Measurements from ENCODE around the gene AHSP.

DNA sequence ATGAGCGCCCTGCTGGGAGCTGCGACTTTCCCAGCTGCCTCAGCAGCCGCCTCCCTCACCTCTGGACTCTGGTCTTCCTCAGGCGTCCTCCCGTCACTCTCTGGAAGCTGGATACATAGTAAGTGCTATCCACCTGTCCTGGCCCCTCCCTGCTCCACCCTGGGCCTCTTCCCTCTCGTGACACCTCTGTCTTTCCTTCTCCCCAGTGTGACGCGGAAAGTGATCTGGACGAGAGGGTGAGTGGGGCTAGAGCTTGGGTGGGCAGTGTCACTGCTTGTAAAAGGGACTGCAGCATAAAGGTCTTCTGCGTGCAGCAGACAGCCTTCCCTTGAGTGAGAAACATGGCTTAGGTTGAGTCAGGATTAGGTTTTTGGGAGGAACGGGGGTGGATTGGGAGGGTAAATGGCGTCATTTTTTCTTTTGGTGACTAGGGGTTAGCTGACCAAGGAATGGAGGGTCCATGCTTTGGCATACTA lies 2.9 kb downstream of the FBRS start:
- PRO-cap = no peak
- RAMPAGE, long total RNA, 2 experiments = no peak in any of the 2 experiments

DNA sequence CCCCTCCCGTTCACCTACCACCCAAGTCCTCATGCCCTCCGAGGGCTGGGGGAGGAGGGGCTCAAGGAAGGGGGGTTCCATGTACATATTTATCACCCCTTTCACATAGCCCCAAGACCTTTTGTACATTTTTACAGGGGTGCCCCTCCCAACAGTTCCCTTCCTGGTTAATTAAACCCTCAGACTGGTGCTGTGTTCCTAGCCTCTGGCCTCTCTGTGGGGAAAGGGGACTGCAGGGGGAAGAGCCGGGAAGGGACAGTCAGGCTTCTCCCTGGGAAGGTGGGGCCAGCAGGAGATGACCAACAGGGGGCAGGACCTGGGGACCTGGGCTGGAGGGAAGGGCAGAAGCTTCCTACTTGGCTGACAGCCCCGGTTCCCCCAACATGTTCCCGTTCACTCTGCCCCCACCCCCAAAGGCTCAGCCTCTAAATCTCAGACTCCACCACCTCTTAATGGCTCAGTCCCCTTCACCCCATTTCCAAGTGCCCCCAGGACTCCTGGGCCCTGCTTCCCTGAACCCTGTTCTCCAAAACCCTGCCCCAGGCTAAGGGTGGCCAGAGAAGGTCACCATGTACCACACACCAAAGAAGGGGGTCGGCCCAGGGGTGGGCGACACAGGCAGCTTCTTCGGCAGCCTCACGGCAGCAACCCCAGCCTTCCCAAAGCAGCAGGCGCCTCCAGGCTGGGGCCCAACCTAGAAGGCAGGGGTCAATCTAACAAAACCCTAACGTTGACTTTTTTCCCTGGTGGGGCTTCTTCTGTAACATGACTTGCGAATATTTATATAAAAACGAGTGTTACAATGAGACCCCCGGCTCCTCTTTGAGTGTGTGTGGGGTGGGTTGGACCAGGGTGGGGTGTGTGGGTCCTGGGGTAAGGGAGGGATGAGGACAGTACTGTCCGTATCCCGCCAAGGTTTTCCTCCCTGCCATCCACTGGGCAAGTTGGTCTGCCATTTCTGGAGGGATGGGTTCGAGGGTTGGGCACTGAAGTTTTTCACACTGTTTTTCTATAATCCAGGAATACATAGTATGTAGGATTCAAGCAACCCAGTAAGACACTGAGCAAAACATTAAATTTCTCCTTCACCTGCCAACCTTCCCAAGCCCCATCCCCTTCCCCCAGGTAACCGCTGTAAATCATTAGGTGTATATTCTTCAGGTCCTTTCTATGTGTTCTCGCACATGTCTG lies 12.2 kb downstream of the FBRS start:
- PRO-cap = no peak
- RAMPAGE, long total RNA, 2 experiments = no peak in any of the 2 experiments

DNA sequence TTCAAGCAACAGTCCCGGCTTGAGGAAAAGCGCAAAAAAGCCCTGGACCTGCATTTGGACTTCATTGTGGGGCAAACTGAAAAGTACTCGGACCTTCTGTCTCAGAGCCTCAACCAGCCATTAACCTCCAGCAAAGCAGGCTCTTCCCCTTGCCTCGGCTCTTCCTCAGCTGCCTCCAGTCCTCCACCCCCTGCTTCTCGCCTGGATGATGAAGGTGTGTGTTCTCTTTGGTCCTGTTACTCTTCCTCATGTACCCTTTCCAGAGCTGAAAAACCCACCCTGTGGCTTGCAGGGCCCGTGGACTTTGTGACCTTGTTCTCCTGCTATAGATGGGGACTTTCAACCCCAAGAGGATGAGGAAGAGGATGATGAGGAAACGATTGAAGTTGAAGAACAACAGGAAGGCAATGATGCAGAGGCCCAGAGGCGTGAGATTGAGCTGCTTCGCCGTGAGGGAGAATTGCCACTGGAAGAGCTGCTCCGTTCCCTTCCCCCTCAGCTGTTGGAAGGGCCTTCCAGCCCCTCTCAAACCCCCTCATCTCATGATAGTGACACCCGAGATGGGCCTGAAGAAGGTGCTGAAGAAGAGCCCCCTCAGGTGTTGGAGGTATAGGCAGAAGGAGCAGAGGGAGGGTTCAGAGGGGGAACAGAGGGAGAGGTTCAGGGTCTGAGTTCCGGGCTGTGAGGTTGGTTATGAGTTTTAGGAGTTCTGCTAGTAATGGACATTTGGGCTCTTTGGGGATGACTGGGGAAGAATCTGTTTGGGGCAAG lies 10.7 kb downstream of the SRCAP start:
- PRO-cap = no peak
- RAMPAGE, long total RNA, 2 experiments = no peak in any of the 2 experiments

GRCh38 chr16:30710670-30711177 lies 11.8 kb downstream of the SRCAP start:
- PRO-cap = no peak
- RAMPAGE, long total RNA, 2 experiments = start-site peak on the plus strand in 1 of 2 experiments, at chr16:30710811-30710838 at its widest, 19 reads per replicate

- PRO-cap = no peak
- RAMPAGE, long total RNA, 2 experiments = no peak in any of the 2 experiments
Measured at GRCh38 chr16:30738705-30739661, 1.5 kb upstream of the TMEM265 start.

- PRO-cap = bidirectional peak, plus-strand start at chr16:30748875, minus-strand start at chr16:30748783
- RAMPAGE, long total RNA, 2 experiments = no peak in any of the 2 experiments
Measured at GRCh38 chr16:30748705-30749278, 567 bp downstream of the PHKG2 start.

DNA sequence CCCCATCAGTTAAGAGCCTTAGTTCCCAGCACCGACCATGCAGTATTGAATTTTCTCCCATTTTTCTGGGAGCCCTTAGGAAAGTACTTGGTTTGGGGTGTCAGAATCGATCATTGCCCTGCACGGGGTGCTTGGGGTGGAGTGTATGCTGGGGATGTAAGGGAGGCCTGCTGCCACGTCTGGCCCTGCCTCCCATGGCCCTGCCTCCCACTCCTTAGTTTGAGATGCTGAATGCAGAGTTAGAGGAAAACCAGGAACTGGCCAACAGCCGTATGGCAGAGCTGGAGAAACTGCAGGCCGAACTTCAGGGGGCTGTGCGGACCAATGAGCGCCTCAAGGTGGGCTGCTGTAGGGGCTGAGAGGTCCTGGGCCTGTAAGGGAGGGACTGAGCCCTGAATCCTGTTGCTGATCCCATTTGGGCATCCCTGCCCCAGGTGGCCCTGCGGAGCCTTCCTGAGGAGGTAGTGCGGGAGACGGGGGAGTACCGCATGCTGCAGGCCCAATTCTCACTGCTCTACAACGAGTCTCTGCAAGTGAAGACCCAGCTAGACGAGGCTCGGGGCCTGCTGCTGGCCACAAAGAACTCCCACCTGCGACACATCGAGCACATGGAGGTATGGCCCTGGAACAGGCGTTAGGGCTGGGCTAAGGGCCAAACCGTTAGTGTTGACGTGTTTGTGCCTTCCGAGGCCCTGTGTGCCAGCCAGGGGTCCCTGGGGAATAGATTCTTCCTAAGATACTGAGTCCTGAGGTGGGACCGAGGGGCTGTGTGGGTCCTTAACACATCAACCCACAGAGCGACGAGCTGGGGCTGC lies 4.0 kb downstream of the RNF40 start:
- PRO-cap = no peak
- RAMPAGE, long total RNA, 2 experiments = no peak in any of the 2 experiments

- PRO-cap = no peak
- RAMPAGE, long total RNA, 2 experiments = no peak in any of the 2 experiments
Measured at GRCh38 chr16:30779926-30780355, 7.1 kb downstream of the ZNF629 start.

DNA sequence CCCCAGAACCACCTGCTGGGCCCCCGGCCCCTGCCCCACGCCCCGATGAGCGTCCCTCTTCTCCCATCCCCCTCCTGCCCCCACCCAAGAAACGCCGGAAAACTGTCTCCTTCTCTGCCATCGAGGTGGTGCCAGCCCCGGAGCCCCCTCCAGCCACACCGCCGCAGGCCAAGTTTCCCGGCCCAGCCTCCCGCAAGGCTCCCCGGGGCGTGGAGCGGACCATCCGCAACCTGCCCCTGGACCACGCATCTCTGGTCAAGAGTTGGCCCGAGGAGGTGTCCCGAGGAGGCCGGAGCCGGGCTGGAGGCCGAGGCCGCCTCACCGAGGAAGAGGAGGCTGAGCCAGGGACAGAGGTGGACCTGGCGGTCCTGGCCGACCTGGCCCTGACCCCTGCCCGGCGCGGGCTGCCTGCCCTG lies 5.8 kb upstream of the HSD3B7 start:
- PRO-cap = no peak
- RAMPAGE, long total RNA, 2 experiments = no peak in any of the 2 experiments

- PRO-cap = no peak
- RAMPAGE, long total RNA, 2 experiments = no peak in any of the 2 experiments
Measured at GRCh38 chr16:31000668-31001454, 9.6 kb downstream of the STX1B start.

DNA sequence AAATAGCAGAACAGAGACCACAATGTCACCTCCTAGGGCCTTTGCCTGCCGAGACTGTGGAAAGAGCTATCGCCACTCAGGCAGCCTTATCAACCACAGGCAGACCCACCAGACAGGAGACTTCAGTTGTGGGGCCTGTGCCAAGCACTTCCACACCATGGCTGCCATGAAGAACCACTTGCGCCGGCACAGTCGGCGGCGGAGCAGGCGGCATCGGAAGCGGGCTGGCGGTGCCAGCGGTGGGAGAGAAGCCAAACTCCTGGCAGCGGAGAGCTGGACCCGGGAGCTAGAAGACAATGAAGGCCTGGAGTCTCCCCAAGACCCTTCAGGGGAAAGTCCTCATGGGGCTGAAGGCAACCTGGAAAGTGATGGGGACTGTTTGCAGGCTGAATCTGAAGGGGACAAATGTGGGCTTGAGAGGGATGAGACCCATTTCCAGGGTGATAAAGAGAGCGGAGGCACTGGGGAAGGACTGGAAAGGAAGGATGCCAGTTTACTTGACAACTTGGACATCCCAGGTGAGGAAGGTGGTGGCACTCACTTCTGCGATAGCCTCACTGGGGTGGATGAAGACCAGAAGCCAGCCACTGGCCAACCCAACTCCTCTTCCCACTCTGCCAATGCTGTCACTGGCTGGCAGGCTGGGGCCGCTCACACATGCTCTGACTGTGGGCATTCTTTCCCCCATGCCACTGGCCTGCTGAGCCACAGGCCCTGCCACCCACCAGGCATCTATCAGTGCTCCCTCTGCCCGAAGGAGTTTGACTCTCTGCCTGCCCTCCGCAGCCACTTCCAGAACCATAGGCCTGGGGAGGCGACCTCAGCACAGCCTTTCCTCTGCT lies 4.1 kb downstream of the ZNF646 start:
- PRO-cap = unidirectional peak, plus-strand start at position 217 of the sequence
- RAMPAGE, long total RNA, 2 experiments = no peak in any of the 2 experiments

- PRO-cap = no peak
- RAMPAGE, long total RNA, 2 experiments = no peak in any of the 2 experiments
Measured at GRCh38 chr16:31090755-31091407, 2.1 kb upstream of the PRSS53 start.

DNA sequence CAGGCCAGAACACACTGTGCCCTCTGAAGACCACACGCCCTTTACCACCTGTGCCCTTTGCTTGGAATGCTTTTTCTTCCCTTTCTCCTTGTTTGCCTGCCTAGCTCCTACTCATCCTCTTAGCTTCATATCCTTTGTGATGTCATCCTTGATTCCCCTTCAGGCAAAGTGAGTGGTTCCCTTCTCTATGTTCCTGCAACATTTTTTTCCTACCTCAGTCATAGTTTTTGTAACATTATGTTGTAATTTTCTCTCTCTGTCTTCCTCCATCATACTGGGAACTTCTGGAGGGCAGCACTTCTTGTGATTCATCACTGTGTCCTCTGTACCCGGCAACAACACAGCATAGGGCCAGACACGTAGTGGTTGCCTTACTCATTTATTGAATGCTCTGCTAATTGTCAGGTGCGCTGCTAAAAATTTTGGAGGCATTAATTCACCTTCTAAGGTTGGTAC lies 973 bp downstream of the KAT8 start:
- PRO-cap = no peak
- RAMPAGE, long total RNA, 2 experiments = no peak in any of the 2 experiments

DNA sequence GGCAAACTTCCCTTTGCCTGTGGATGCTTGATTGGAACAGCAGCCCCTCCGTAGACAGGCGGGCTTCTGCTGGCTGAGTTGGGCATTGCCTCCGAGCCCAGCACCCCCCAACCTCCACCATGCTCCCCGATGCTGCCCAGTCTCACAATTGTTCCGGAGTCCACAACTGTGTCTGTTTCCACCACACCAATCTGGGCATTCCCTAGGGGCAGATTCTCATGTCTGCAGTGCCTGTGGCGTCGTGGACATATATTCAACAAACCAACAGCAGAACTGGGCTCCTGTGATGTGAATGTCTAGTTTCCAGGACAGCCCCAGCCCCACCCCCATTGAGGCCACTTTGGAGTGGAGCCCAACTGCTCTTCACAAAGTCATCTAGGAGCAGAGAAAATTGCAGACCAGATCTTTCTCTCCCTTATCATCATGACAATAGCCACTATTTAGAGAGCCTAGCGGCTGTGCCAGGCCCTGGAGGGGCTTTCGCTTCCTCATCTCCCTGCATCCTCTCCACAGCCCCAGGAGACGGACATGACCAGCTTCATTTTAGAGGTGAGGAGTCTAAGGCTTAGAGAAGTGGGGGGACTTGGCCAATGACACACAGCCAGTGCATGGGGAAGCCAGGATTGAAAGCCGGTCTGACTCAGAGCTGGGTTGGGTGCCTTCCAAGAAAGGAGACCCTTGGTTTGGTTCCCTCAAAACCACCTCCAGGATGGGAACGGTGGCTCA lies 1.5 kb downstream of the PRSS8 start:
- PRO-cap = no peak
- RAMPAGE, long total RNA, 2 experiments = no peak in any of the 2 experiments

DNA sequence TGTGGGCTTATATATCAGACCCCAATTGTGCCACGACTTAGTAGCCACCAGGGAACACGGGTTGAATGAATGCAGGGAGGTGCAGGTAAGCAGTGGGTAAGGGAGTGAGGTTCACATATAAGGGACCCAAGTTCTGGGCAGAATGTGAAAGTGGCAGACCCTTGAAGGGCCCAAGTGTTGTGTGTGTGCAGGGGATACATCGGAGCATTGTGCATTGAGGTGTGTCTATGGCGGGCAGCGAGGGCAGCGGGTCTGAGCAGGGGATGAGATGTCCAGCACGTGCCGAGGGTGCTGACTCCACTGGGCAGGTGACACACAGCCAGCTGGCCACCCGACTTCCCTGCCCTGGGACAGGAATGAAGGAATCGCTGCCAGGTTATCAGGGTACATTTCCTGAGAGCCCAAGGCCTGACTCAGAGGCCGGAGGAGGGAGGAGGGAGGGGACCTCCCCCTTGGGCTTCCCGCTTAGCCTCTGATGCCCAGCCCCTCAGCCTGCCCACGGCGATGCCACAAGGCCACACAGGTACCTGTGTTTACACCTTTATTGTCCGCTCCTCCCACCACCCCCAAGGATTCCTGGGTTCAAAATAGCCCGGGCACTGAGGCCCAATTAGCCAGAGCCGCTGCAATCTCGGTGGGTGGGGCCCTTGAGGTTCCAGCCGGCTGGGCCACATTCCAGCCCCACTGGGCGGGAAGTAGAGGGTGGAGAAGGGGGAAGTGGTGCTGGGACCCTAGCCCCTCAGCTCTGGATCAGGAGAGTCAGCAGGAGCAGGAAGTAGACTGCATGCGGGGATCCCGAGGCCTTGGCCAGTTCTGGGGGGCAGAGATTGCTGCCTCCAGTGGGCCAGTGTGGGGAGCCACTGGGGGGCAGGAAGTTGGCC lies 3.1 kb upstream of the PRSS8 start:
- PRO-cap = no peak
- RAMPAGE, long total RNA, 2 experiments = no peak in any of the 2 experiments

- PRO-cap = no peak
- RAMPAGE, long total RNA, 2 experiments = no peak in any of the 2 experiments
Measured at GRCh38 chr16:31348493-31349252, 6.3 kb upstream of the ITGAX start.

GRCh38 chr16:31352443-31352995 lies 2.5 kb upstream of the ITGAX start:
- PRO-cap = no peak
- RAMPAGE, long total RNA, 2 experiments = no peak in any of the 2 experiments

DNA sequence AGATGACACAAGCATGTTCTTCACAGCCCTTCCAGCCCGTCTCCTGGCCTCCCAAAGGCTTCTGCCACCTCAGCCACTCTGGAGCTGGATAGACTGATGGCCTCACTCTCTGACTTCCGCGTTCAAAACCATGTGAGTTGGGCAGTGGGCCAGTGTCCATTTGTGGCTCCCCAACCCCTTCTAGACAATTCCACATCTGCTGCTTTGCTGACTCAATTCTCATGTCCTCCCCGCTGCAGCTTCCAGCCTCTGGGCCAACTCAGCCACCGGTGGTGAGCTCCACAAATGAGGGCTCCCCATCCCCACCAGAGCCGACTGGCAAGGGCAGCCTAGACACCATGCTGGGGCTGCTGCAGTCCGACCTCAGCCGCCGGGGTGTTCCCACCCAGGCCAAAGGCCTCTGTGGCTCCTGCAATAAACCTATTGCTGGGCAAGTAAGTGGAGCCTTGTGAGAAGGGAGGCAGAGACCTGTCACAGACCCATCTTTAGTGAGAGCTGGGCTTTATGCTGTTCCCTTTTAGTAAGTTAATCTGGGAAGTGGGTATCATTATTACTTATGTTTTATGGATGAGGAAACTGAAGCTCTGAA lies 2.5 kb downstream of the TGFB1I1 start:
- PRO-cap = no peak
- RAMPAGE, long total RNA, 2 experiments = no peak in any of the 2 experiments

DNA sequence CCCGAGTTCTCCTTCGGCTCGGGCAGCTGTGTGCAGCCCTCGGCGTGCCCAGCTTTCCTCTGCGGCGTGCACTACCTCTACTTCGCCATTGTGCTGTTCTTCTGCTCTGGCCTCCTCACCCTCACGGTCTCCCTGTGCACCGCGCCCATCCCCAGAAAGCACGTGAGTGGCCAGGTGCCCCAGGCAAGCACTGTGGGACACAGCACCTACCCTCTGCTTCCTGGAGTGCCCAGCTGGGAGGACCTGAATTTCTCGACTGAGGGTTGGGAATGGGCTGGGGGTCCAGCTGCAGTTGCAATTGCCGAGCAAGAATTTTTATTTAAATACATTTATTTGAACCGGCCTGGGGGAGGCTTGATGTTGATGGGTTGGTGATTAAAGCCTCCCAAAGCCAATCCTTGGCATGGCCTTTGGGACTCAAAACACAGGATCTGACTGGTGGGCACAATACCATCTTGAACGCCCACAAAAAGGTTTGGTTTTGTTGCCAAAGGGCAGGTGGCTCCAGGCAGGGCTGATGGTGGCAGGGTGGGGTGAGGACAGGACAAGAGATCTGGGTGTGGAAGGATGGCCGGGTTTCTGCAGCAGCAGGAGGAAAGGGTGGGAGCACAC lies 6.4 kb downstream of the SLC5A2 start:
- PRO-cap = no peak
- RAMPAGE, long total RNA, 2 experiments = no peak in any of the 2 experiments

GRCh38 chr16:31527797-31528456 lies at the start of gene AHSP:
TSS of gene AHSP (plus strand) at chr16:31527900.
- PRO-cap = no peak
- RAMPAGE, long total RNA, 2 experiments = start-site peak on the plus strand in 2 of 2 experiments, at chr16:31527892-31527948 at its widest, 5 to 18 reads per replicate

Measured in right atrium auricular region (tissue), 2 donors.